Right cardiac atrium (tissue), 1 donor: ENCODE results near the genes GIPR and IGFL1.

DNA sequence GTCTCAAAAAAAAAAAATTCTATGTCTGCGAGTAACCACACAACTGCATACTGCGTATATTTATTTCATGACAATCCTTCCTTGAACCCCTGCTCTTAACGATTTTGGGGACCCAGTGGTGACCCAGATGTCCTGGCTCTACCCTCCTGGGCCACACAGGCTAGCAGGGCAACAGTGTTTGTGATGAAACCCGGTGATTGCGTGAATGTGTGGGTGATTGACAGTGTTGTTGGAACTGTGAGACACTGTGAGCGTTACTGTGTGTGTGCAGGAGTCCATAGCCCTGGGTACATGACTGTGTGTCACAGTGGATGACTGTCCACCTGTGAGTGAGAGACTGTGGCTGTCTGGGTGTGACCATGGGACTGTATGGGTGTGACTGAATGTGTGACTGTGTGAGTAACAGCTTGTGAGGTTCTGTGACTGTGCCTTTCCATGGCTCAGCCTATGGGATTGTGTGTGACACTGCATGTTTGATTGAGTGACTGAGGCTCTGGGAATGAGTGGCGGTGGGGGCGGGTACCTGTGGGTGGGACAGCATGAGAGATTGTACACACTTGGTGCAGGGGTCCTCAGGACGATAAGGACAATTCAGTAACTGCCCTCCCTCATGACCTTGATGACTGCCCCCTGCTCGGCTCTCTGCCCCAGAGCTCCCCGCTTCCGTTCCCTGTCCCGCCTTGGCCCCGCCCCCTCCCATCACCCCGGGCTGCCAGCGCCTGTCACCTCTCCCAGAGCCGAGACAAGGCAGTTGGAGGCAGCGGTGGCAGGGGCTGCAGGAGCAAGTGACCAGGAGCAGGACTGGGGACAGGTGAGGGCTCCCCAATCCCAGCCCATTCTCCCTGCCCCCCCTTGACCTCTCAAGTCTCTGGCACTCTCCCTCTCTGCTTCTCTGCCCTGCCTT lies at the start of gene GIPR:
Gene GIPR (plus strand): TSS at position 734 of the 904 bp plus-strand sequence.
- PRO-cap: bidirectional peak, plus-strand start at position 734 of the sequence, minus-strand start at position 672 of the sequence

DNA sequence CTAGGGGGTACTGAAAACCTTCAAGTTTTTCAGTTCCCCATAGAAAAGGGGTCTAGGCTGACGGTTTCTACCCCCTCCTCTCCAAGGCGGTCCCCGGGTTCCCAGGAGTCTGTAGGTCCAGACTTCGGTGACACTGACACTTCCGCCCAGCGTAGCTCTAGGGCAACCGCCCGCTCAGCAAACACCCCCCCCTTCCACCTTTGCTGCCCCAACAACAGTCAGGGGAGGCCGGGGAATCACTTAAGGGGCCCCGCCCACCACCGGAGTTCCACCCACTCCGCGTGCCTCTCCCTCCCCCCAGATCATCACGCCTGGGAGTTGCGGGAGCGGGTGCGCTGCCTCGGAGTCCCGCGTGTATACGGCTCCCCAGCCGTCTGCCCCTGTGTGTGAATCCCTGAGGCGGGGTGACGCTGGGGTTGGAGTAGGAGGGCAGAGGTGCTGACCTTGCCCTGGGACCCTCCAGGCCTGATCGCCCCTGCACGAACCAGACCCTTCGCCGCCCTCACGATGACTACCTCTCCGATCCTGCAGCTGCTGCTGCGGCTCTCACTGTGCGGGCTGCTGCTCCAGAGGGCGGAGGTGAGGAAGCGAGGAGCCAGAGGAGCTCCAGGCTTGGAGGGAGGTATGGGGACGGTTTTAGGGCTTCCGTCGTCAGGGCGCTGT lies 1.1 kb downstream of the GIPR start:
- PRO-cap: bidirectional peak, plus-strand start at position 300 of the sequence, minus-strand start at position 125 of the sequence

DNA sequence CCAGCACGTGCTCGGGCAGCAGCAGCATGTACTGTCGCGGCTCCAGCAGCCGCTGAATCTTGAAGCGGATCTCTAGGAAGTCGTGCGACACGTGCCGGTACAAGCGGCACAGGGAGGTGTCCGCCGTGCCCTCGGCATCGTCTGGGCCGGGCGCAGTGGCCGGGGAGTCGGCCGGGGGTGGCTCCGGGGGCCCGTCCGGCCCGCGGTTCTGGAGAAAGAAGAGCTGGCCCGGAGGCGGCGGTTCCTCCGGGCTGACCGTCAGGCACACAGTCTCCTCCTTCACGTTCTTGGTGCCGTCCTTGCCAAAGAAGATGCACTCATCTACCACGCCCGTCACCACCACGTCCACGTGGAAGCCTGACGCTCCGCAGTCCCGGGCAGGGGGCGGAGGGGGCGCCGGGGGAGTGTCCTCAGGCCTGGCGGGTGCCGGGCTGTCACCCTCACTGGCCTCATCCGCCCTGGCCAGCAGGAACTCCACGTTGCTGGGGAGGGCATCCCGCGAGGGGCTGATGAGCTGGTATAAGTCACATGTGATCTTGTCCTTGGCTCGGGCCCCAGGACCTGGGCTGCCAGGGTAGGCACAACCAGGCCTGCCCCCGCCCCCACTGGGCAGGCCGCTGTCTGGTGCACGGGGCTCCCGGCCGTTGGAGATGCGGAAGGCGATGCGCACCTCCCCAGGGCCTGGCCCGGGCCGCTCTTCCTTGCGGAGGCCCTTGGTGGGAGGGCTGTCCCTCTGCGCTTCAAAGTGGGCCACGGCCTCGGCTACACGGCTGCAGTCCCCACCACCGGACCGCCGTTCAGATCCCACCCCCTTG lies 18.4 kb downstream of the FBXO46 start:
- PRO-cap: no peak

- PRO-cap: bidirectional peak, plus-strand start at chr19:45767340, minus-strand start at chr19:45767115; bidirectional peak, plus-strand start at chr19:45767615, minus-strand start at chr19:45767519
Observed at GRCh38 chr19:45766732-45767571, 2.1 kb downstream of the SIX5 start.

- PRO-cap: no peak
Observed at GRCh38 chr19:45780212-45780683, 2.0 kb downstream of the DMPK start.

GRCh38 chr19:45780684-45781443 lies 1.4 kb downstream of the DMPK start:
- PRO-cap: no peak

DNA sequence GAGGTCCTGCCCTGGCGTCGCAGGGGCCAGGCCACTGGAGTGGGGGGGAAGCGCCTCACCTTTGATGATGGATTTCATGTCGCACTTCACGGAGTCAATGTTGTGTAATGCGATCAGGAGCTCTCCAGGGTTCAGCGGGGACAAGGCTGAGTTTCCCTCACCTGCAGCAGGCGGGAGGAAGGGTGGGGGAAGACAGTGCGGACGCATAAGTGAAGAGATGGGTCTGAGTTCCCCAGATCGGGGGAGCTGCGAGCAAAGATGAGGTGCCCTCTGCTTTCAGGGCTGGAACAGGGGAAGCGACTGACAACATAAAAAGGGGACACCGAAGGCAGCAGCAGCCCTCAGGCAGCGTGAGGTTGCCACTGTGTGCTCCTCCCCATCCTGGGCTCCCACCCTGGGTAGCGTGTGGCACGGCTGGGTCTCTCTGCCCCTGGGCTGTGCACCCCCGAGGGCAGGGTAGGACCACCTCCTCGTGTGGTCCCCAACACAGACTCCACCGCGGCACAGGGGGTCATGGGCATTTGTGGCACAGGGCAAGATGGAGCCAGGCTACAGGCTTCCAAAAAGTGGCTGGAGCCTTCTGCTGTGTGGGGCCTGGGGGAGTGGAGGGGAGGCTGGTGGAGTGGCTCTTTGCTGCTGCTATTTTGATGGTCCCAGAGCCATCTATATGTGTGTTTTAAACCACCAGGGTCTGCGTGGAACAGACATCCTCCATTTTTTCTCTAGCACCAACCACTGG lies 6.4 kb upstream of the RSPH6A start:
- PRO-cap: no peak

GRCh38 chr19:45831262-45831598 lies 16.1 kb upstream of the RSPH6A start:
- PRO-cap: no peak

GRCh38 chr19:45861869-45862242 lies 1.1 kb downstream of the SYMPK start:
- PRO-cap: no peak

GRCh38 chr19:45878957-45879720 lies 6.8 kb downstream of the IRF2BP1 start:
- PRO-cap: no peak

DNA sequence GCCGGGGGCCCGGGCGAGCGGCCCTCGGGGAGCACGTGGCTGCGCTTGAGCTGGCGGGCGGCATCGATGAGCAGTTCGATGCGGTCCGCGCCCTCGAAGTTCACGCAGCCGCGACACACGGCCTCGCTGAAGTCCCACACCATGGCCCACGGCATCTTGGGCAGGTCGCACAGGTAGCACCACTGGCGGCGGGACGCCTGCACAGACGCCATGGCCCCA lies 469 bp downstream of the IRF2BP1 start:
- PRO-cap: no peak

GRCh38 chr19:46077427-46077989 lies 36.7 kb upstream of the IGFL4 start:
- PRO-cap: no peak

GRCh38 chr19:46229590-46229970 lies at the start of gene IGFL1:
IGFL1 (plus strand) TSS chr19:46229742.
- PRO-cap: no peak

DNA sequence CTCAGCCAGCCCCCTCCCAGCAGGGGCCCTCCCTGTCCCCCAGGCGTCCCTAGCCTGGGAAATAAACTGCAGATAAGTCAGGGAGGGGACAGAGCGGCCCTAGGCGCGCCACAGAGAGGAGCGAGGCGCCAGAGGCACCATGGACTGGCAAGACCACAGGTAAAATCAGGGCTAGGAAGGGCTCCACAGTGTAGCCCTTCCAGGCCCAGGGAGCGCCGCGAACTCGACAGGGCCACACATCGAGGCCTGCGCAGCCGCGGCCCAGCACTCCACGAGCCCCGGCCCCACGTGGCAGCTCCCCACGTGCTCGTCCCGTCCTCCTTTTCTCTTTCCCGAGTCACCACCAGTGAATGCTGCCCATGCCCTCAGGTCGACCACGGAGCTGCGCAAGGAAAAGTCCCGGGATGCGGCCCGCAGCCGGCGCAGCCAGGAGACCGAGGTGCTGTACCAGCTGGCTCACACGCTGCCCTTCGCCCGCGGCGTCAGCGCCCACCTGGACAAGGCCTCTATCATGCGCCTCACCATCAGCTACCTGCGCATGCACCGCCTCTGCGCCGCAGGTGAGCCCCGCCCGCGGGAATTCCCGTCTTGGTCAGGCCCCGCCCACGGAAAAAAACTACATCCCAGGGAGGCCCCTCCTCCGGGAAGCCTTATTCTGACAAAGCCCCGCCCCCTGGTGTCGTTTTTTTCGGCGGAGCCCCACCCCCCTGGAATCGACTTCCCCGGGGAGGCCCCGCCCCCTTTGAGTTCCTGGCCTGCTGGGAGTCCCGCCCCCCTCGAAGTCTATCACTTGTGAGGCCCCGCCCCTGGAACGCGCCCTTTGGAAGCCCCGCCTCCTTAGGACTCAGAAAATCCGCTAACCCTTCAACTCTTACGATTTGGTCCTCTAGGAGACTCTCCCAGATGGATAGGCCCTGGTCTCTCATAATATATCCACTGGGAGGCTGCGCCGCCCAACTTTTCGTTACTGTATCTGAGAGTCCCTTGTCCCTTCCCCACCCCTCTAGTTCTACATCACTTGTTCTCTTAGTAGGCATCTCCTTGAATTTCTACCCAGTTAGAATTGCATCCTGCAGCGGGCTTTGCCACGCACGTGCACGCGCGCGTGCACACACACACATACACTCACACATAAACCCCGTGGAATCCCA lies 7.1 kb downstream of the HIF3A start:
- PRO-cap: unidirectional peak, plus-strand start at position 91 of the sequence

- PRO-cap: no peak
Observed at GRCh38 chr19:46305130-46305532, 8.3 kb downstream of the HIF3A start.

GRCh38 chr19:46546475-46546896 lies 50.8 kb upstream of the PNMA8B start:
- PRO-cap: no peak

- PRO-cap: no peak
Observed at GRCh38 chr19:46605305-46605904, 4.3 kb downstream of the CALM3 start.

GRCh38 chr19:46658965-46660174 lies 1.6 kb downstream of the DACT3 start:
- PRO-cap: bidirectional peak, plus-strand start at chr19:46659821, minus-strand start at chr19:46659744

- PRO-cap: no peak
Observed at GRCh38 chr19:46723986-46724882, 7.3 kb upstream of the PRKD2 start.

- PRO-cap: no peak
Observed at GRCh38 chr19:46731575-46732168, 14.2 kb upstream of the FKRP start.